H7 (cell line): Measurements from ENCODE around the gene IL3.

DNA sequence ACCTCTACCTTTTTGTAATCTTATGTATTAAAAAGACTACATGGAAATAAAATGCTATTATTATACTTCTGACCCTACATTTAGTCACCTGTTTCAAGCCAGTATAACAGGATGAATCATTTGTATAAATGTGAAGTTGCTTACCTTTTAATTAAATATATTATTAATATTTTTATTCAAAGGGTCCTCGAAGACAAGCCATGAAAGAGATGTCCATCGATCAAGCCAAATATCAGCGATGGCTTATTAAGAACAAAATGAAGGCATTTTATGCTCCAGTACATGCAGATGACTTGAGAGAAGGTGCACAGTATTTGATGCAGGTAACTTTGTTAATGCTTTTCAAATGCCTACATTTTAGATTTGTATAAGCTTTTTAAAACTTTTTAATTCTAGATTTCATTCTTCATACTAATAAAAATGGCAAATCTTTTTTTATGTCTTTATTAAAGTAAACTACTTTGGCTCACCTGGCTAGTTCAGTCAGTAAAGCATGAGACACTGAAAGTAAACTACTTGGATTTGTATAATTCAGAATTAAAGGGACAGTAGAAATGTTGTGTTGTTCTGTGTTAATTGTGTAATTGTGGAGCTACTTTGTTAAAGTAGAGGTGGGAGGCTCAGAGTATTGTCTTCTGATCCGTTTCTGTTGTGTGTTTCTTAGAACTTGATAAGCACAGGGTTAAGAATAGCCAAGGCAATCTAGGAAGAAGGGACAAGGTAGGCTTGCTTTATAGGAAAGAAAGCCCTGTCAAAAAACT, 78.1 kb downstream of the SLC12A2 start:
- RAMPAGE, long total RNA: no peak

- RAMPAGE, long total RNA: no peak
Measured at GRCh38 chr5:128188361-128189263, 105.0 kb downstream of the SLC12A2 start.

DNA sequence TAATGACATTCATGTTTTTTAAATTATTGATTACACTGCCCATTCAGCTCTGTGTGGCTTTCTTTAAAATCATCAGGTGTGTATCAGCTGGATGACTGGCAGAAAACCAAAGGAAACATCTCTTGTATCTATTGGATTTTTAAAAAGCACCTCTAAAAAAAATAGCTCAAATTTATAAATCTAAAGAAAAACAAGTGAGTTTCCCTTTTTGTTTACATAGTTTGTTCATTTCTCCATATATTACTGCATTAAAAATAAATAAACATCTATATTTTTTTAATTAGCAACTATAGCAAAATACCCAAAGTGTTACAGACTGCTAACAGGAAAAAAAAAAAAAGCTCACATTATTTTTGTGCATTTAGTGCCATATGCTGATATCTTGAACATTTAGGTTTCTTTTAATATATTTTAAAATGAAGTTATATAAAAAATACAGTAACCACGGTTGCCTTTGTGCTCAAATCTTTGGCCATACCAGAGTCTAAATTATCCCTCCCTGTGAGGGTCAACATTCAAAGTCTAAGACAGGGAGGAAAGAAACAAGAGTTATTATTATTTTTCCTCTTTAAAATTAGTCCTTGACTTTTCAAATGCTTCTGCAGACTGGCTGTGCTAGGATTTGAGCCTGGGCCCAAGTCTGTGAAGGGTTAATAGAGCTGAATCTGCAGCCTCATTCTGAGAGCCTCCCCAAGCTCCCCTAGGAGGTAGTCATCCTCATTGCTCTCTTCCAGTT, 175.4 kb downstream of the SLC12A2 start:
- RAMPAGE, long total RNA: no peak

GRCh38 chr5:128537158-128537733, 799 bp downstream of the FBN2 start:
- RAMPAGE, long total RNA: no peak

GRCh38 chr5:128976926-128977355, 11.7 kb downstream of the SLC27A6 start:
- RAMPAGE, long total RNA: no peak

DNA sequence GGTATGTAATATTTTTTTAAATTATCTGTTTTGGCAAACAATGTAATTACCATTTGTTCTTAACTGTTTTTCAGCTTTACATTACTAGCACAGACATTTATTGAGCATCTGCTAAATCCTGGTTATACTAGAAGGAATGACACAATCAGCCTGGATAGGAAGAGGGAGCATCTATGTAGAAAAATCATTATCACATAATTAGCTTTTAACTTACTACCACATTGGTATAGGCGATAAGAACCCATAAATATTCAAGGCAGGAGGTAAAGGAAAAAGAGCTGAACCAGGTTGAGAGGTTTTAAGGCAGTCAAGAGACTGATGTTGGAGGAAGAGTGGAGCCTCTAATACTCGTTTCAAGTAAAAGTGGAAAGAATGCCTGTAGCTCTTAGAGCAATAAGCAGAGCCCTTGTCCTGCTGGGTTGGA, 47.6 kb downstream of the CHSY3 start:
- RAMPAGE, long total RNA: no peak

GRCh38 chr5:130135452-130135758, 231.1 kb downstream of the CHSY3 start:
- RAMPAGE, long total RNA: no peak

DNA sequence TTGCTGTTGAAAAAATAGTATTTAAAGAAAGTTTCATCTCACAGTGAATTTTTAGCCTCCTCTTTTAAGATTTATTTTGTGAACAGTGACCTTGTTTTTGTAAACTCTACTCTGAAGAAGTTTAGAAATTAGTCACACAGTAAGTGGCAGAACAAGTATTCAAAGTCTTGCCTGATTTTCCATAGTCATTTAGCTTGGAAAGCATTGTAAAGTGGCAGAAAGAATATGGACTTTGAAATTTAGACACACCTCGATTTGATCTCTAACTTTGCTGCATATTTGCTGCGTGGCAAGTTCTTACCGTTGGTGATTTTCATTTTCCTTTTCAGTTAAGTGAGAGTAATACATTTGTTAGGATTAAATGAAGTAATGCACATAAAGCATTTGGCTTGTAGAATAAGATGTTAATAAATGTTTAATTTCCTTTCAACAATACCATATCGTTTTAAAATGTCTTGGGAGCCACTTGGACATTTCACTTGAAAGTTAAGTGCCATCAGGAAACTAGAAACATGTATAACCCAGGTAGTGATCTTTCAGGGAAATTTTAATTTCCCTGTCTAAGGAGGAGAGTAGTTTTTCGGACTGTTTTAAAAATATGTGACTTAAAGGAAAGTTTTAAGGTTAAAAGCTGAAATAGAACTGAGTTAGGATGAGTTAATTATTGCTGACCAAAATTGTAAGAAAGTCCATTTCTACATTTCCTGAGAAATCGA, 17.8 kb downstream of the CDC42SE2 start:
- RAMPAGE, long total RNA: no peak

- RAMPAGE, long total RNA: no peak
Measured at GRCh38 chr5:131298712-131299238, 34.9 kb downstream of the CDC42SE2 start.

- RAMPAGE, long total RNA: no peak
Measured at GRCh38 chr5:131382211-131382781, 118.4 kb downstream of the CDC42SE2 start.

GRCh38 chr5:131504456-131504878, 130.6 kb downstream of the RAPGEF6 start:
- RAMPAGE, long total RNA: no peak

DNA sequence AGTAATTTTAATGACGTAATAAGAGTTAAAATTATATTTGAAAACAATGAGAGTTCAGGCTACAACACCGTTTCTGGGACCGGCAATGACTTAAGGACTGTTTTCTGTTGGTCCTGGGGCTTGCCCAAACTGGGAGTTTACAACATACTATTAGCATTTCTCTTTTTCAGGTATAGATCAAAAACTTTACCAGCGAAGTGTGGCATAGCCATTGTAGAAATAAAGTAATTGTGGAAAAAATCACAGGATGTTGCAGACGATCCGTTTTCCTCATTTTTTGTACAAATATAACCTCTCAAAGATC, 1.2 kb upstream of the RAPGEF6 start:
- RAMPAGE, long total RNA: no peak

DNA sequence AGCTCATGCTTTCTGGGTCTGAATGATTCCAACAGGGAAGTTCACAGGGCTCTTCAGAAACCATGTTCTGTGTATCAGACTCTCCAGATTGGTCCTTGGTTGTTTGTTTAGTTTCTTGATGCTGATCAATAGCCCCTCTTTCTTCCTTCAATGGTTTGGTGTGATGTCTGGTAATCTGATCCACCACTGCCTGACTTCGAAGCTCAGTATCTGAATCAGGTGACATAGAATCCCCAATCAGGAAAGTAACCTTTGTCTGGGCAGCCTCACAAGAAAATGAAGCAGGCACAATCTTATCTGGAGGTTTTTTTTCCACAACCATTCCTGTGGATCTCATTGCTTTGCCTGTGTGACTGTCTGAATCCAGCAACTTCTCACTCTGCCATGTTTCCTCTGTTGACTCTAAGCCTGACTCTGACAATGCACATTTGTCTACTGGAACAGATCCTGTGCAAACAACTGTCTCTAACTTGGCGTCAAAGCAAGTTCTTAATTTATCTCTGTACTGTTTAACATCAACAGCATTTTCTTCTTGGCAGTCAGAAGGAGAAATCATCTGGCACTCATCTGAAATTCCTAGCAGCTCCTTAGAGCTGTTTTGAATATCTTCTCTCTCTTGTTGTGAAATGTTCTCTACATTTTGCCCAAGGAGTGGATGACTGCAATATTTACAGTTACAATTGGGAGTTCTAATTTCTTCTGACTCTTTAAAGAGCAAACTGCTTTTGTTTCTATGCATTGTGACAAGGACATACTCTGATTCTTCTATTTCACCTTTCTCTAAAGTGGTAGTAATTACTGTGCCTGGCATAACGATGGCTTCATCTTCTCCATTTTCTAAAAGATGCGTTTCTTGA, 37.1 kb upstream of the RAPGEF6 start:
- RAMPAGE, long total RNA: no peak

DNA sequence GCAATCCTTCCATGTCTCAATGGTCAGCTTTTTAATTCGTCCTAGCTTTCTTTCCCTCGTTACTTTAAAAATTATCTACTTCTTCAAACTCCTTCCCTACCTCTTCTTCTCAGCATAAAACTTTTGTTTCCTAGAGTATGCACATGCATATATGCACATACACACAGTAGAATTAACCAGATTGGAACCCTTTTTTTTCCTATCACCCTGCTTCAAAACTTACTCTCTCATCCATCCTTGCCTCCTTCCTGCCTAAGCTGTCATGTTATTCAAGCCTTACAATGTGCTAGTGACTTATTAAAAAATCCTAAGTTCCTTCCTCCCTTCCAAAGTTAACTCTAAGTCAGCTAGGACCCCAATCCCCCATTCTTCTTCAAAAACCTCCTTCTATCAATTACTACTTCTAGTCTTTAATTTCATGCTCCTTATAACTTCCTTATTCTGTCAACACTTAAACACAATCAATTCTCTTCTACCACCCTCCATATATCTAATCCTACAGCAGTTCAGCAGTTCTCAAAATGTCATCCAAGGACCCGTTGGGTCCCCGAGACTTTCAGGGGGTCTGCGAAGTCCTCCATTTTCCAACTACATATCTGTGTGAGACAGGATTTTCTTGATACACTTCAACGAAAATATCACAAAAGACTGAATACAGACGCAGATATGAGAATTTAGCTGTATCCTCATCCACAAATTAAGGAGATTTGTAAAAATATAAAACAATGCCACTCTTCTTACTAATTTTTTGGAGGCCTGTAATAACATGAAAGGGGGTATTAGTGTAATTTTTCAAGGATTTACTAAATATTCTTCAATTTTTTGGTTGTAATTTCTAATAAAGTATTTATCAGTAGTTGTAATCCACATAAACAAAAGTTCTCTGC, 77.1 kb upstream of the RAPGEF6 start:
- RAMPAGE, long total RNA: no peak

- RAMPAGE, long total RNA: no peak
Measured at GRCh38 chr5:131789539-131790280, 7.1 kb downstream of the FNIP1 start.

DNA sequence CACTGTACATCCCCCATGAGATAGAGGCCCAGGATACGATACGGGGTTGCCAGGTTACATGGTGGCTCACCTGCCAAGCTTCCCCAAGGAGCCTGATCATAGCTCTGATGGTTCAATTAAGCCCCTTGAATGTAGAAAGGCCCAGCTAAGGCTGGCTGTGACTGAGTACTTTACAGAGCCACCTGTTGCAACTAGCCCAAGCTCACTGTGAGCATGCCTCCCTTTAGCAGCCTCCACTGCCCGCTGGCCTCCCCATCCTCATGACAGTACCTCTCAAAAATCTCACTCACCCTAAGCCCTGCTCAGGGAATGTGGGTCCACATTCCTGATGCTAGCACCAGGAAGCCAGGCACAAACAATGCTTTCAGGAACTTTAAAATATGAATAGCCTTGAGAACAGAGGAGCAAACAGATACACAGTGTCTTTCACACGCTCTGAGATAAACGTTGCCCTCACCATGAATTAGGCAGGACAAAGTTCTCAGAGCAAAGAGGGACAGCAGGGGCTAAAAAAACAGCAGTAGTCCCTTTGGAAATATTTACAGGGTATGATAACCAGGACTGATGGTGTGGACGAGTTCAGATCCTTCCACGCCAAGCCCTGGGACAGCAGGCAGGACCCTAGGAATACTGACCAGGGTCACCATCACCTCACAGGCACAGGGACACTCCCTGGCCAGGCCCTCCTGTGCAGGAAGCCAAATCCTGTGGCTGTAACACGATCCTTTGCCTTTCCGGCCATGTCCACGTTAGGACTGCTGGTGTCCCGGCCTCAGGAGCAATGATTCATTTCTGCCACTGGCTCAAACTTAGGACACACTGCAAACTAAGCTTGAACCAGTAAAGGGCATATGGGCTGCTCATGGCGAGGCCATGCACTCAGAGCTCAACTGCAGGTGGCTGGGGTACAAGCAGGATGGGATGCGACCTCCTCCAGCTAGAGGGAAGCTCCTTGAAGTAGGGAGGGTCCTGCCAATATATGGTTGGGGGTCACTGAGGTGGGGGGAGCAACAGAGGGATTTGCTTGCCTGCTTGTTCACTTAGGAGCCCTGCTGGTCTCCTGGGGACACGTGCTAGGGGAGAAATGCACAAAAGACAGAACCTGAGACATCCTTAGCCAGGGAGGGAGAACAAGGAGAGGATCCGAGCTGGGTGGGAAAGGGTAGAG, 9.6 kb downstream of the ACSL6 start:
- RAMPAGE, long total RNA: no peak

DNA sequence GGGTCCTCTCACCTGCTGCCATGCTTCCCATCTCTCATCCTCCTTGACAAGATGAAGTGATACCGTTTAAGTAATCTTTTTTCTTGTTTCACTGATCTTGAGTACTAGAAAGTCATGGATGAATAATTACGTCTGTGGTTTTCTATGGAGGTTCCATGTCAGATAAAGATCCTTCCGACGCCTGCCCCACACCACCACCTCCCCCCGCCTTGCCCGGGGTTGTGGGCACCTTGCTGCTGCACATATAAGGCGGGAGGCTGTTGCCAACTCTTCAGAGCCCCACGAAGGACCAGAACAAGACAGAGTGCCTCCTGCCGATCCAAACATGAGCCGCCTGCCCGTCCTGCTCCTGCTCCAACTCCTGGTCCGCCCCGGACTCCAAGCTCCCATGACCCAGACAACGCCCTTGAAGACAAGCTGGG, at the start of gene IL3:
IL3 (plus strand) TSS at position 274 of the 422 bp plus-strand sequence.
- RAMPAGE, long total RNA: no peak

DNA sequence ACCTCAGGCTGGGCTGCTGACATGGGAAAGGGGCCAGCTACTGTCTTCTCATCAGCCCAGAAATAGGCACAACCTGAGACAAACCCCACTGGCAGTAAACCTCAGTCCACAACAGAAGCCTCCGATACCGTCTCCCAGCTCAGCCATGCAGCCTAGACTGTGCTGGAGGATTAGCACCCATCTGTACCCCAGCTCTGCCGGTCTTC, 8.3 kb downstream of the P4HA2 start:
- RAMPAGE, long total RNA: no peak

GRCh38 chr5:132258310-132259112, 1.0 kb downstream of the PDLIM4 start:
- RAMPAGE, long total RNA: no peak

DNA sequence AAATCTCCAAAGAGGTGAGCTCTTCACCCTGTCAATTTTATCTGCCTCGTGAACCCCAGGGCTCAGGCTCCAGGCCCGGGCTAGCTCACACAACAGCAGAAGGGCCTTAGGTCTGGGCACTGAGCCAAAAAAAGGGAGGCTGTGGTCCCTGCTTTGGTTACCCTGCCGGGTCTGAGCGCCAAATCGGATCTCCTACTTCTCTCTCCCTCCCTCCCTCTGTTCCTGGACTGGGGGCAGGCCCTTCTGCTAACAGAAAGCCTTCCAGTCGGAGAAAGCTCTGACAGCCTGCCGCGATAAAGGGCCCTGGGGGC, 1.0 kb upstream of the SLC22A4 start:
- RAMPAGE, long total RNA: no peak